Endothelial cell (in vitro differentiated cells): ENCODE results near the gene MPHOSPH9.

- PRO-cap: no peak
These were observed 27.4 kb downstream of the IL31 start for GRCh38 chr12:122146546-122147138.

DNA sequence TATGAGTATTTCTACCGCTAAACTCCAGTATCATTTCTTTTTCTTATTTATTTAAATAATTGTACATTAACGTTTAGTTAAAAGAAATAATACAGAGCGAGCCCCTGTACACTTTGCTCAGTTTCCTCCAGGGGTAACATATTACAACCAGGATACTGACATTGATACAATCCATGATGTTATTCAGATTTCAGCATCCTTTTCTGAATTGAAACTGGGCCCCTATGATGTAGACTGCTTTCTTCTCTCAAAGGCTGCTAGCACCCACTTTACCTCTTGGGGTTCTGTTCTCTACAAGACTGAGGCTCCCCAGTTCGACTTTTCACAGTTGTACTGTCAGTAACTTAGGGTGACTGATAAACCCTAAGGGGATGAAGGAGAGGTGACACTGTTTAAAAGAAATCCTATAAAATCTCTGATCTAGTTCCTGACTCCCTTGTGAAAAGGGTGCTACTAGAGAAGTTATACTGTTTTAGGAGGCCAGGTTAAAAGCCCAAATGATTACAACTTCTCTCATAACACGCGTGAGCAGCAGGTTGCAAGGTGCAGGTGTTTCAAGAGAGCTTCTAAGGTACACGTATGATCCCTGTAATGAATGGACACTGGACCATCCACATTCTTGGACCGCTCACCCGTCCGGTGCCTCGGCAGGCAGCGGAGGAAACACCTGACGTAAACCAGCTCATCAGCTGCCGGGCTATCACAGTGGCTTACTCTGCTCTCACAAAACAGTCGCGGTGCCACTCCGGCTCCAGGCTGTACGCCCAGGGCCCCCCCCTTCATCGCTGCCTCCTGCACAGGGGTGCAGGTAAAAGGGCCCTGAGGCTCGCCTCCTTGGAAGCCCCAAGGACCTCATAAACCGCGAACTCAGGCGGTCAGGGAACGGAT lies 687 bp downstream of the VPS33A start:
- PRO-cap: bidirectional peak, plus-strand start at position 731 of the sequence, minus-strand start at position 662 of the sequence

- PRO-cap: no peak
These were observed 12.3 kb upstream of the VPS33A start for GRCh38 chr12:122278251-122279265.

DNA sequence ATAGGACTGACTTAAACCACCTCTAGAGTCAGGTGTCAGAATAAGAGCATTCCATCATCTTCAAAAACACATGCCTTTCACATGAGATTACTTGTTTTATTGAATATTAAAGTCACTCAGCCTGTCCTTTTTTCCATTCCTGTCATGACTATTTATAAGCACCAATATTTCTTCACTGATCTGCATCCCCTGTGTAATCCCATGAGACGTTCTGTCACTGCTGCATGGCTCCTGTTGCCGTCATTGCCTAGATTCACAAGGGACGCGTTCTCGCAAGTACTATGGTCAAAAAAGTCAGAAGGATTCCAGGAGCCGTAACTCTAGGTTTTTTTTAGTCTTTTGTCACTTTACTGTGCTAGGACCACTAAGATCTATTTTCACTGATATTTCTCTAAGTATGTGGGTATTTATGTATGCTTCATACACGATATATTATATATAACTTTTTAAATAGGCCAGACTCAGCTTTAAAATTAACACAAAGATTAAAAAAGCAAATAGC lies 17.4 kb downstream of the CLIP1 start:
- PRO-cap: no peak

DNA sequence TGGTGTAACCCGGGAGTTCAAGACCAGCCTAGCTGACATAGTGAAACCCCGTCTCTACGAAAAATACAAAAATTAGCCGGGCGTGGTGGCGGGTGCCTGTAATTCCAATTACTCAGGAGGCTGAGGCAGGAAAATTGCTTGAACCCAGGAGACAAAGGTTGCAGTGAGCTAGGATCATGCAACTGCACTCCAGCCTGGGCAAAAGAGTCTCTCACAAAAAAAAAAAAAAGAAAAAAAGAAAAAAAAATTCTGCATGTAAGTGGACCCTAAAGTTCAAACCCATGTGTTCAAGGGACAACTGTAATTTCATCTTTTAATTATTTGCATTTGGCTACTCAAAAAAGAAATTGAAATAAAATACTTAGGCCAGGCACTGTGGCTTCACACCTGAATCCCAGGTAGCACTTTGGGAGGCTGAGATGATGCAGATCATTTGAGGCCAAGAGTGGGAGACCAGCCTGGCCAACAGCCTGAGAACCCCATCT lies 2.2 kb upstream of the ZCCHC8 start:
- PRO-cap: no peak

GRCh38 chr12:122503382-122503991 lies 2.8 kb upstream of the ZCCHC8 start:
- PRO-cap: no peak

DNA sequence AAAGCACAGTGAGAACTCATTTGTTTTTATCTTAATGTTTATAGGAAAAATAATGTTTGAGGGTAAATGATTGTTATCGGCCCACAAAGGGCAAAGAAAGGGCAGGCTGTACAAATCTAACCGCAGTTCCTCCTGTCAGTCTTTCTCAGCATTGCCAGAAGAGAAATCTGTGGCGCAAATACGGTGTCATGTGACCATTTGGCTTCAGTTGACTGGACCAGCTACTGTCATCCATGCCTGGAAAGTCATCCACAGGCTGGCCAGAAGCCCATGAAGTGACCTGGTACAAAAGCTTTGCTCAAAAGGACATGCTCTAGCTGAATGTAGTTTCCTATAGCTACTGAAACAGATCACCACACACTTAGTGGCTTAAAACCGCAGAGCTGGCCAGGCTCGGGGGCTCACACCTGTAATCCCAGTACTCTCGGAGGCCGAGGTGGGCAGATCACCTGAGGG lies 43.6 kb downstream of the HCAR2 start:
- PRO-cap: no peak

- PRO-cap: no peak
These were observed 21.9 kb upstream of the HIP1R start for GRCh38 chr12:122813252-122813796.

- PRO-cap: unidirectional peak, plus-strand start at chr12:122834498; bidirectional peak, plus-strand start at chr12:122834748, minus-strand start at chr12:122834750
These were observed 707 bp upstream of the HIP1R start for GRCh38 chr12:122834381-122835118.

- PRO-cap: no peak
These were observed 6.6 kb downstream of the HIP1R start for GRCh38 chr12:122841504-122842604.

DNA sequence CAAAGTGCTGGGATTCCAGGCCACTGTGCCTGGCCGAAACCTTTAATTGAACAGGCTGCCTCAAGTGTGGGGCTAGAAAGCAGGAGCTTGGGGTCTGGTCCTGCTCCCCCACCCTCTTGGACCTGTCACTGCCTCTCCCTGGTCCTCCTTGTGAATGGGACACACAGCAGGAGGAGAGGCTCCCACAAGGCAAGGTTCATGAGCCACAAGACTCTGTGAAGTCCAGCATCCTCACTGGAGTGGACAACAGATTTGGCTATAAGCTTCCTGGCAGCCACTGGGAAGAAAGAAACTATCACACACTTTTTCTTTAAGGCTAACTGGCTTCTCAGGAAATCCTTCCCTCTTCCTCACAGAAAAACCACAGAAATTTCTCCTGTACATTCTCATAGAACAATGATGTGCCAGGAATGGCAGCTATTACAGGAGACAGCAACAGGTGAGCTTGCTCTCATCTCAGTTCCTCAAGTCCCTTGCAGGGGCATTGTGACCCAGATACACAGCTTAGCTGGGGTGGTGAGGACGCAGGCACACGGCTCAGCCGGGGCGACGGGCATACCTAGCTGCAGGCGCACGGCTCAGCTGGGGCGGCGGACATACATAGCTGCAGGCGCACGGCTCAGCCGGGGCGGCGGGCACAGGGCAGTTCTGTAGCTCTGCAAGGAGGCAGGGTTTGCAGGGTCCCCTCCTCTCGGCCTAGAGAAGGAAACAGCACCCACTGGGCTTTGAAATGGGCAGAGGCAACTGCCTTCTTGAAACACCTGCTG lies 29.1 kb downstream of the HIP1R start:
- PRO-cap: no peak

DNA sequence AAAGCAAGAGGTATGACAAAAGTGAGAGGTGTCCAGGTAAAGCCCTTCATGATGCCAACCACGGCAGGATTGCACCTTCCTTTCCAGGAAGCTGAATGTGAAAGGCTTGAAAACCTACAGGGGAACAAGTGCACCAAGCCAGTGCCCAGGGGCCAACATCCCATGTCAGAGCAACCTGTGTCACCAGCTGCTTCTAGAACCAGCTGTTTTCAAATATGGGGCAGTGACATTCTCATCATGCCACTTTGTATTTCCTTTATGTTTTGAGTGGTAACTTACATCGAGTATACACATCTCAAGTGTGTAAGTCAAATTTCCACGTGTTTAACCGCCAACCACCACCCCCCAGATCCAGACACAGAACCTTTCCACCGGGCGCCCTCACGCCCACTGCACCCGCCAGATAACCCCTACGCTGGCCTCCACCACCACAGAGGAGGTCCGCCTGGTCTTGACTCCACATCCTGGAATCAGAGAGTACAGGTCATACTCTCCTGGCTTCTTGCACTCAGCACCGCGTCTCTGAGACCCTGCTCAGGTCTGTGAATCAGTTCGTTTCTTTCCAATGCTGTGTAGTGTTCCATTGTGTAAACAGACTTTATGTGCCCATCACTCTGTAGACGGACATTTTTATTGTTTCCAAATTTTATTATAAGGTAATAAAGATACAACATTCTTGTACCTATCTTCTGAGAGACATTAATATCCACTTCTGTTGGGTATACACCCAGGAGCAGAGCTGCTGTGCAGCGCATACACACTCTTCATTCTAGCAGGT lies 27.2 kb downstream of the VPS37B start:
- PRO-cap: no peak

GRCh38 chr12:122892239-122892787 lies 3.6 kb downstream of the VPS37B start:
- PRO-cap: no peak

- PRO-cap: no peak
These were observed 66.8 kb downstream of the PITPNM2 start for GRCh38 chr12:123084018-123084603.

DNA sequence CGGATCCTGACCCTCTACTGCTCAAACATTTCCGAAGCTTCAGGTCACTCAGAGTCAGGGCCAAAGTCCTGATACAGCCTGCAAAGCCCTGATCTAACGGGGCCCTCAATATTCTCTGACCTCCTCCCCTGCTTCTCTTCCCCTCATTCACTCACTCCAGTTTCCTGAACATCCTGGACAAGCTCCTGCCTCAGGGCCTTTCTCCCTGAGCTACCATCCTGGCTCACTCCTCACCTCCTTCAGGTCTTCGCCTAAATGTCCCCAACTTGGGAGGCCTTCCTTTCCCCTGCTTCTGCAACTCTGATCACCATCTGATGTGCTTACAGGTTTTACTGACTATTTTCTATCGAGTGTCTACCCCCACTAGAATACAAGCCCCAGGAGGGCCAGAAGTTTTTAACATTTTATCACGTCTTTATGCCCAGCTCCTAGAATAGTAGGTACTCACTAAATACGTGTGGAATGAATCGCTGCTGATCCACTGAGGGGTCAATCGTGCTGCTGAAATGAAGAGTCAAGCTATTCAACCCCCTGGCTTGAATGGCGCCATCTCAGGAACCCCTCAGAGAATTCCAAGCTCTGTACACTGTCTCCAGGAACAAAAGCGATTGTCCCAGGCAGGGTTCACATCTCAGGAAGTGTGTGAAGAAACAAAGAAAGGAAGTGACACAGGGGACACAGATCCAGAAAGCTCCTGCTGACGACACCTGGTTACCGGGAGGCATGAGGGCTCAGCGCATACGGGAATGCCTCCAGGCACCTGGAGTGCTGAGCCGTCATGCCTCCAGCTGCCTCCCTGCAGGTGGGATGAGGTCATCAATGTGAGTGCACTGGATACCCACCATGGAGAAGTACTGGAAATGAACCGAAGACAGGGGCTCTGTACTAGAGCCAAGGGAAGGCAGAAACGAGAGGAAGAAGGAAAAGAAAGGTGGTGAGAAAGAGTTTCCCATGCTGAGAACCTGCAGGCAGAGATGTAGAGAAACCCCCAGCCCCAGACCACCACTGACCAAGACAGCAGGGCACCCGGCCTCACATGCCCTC lies 45.7 kb downstream of the PITPNM2 start:
- PRO-cap: unidirectional peak, minus-strand start at position 256 of the sequence; bidirectional peak, plus-strand start at position 713 of the sequence, minus-strand start at position 610 of the sequence

GRCh38 chr12:123107430-123107769 lies 43.5 kb downstream of the PITPNM2 start:
- PRO-cap: no peak

GRCh38 chr12:123114146-123114662 lies 36.7 kb downstream of the PITPNM2 start:
- PRO-cap: no peak

DNA sequence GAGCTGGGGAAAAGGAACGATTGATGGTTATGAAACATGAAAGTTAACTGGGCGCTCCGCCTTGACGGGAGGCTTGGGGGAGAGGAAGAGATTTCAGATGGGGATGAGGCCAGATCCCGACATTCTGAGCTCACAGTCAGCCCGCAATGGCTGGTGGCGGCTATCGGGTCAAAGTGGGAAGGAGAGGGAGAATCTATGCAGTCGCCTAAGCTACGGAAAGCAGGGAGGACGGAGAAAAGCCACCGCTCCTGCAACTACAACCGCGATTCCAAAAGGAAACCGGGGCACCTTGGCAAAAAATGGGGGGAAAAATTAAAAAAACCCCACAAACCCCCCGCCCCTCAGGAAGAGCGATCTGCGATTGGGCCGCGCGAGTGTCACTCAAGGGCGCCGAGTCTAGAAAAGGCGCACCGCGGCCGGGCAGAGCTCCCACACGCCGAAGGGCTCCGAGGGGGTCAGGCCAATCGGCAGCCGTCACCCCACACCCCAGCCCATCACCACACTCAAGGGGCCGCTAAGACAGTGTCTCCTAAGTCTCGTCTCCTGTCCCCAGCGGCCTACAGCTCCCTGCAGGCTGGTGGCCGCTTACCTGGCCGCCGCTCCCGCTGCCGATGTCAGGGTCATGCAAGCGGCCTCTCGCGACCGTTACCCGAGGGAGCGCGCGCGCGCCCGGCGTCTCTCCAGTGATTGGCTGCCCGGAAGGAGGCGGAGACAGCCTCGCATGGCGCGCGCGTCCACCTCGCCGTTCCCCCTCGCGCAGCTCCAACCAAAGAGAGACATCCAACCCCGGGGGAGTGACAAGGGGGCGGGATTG lies at the start of gene MPHOSPH9:
Gene MPHOSPH9, minus strand, starts transcription at position 656 of the 814 bp plus-strand sequence.
- PRO-cap: unidirectional peak, plus-strand start at position 122 of the sequence; bidirectional peak, plus-strand start at position 198 of the sequence, minus-strand start at position 148 of the sequence; bidirectional peak, plus-strand start at position 428 of the sequence, minus-strand start at position 274 of the sequence; bidirectional peak, plus-strand start outside the sequence, minus-strand start at position 656 of the sequence

DNA sequence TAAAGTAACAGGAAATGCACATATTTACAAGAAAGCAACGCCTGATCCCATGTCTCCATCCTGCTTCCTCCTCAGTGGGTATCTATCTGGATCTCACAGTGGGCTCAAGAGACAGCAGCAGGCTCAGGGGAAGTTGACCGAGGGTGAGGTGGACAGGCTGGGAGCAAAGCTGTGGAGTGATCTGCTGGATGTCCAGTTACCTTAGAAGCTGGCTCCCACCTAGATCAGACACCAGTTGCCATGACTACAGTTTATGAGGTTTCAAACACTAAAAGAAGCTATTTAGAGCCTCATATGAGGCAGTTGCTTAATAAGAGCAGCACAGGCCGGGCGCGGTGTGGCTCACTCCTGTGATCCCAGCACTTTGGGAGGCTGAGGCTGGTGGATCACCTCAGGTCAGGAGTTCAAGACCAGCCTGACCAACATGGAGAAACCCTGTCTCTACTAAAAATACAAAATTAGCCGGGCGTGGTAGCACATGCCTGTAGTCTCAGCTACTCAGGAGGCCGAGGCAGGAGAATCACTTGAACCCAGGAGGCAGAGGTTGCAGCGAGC lies 10.7 kb downstream of the MTRFR start:
- PRO-cap: bidirectional peak, plus-strand start at position 302 of the sequence, minus-strand start at position 178 of the sequence

DNA sequence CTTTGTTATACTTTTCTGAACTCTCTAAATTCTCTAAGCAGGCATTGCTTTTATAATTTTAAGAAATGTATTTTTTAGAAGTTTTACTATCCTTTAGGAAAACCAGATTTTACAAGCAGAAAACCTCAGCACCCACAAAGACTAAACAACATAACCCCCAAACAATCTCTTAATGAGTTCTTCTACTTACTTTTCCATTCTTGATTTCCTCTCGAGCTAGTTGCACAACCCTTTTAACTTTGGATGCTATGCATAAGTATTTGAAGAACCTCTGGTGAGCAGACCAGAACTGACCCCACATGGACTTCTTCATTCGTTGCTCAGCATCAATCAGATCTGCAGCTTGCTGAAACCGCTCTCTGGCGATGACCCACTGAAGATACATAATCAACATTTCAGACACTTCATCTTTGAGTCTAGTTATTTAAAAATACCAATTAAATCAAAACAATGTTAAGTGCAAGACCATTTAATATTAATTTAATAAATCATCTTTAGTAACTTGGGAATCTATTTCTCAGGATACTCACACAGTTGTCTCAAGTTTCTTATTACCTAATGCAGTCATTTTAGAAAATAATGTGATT lies 38.6 kb downstream of the SBNO1 start:
- PRO-cap: no peak